ENCODE results near the gene GRM7.

DNA sequence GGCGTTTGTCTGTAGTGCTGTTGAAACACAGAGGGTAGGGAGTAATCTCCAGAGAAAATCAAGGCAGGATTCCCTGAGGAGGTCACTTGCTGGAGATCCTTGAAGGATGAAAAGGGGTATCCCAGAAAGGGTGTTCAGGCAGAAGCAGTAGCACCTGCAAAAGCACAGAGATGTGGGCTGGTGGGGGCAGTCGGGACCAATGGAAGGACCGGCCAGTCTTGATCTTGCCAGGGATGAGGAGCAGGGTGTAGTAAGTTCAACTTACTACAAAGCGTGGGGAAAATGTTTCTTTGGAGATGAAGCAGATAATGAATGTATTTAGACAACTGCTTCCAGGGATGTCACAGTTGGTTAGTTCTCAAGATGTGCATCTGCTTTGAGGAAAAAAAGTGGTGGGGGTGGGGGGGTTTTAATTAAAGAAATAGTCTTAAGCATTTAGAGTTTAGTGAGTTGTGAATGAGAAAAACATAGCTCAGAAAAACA is 27.4 kb downstream of the EDEM1 start:
- RRBS = no CpG with 5 or more reads among the region's 4 CpGs

- RRBS = no CpG with 5 or more reads among the region's 7 CpGs
These were observed 30.5 kb downstream of the EDEM1 start for GRCh38 chr3:5217861-5218548.

GRCh38 chr3:6860580-6861309 is at the start of gene GRM7:
Gene GRM7 (plus strand): TSS chr3:6861115.
- RRBS = 10% methylated on average over 10 of the region's 49 CpGs

DNA sequence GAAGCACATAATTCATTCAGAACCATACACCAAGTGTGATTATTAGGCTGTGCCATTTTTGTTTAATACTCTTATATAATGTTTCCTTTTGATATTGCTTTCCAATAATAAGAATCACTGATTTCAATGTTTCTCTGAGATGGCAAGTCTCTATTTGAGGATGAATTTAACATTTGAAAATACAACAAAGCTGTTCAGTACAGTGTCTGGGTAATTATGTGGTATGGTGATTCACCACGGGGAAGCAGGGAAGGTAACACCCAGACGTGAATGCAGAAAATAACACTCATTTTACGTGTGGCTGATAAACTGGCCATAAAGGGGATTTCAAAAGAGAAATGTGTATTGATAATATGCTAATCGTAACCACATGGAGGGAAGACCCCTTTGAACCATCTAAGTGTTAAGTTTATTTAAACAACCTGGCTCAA is 344.6 kb downstream of the GRM7 start:
- RRBS = no CpG with 5 or more reads among the region's 4 CpGs

DNA sequence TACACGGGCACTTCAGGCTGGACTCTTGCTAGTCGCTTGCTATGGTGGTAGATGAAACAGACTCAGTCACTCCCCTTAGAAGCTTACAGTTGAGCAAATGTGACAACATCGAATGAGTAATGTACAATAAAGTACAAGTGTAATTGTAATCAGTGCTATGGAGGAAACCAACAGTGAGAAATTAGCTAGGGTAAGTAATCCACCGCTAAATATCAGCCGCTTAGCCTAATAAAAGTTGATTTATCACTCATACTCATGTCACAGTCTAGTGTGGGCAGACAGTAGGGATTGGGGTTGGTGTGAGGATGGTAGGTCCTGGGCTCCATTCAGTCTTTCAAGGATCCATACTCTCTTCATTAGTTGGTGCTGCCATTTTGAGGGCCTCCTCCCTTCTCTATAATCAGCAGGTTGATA is 693.5 kb downstream of the GRM7 start:
- RRBS = no CpG with 5 or more reads among the region's 5 CpGs

DNA sequence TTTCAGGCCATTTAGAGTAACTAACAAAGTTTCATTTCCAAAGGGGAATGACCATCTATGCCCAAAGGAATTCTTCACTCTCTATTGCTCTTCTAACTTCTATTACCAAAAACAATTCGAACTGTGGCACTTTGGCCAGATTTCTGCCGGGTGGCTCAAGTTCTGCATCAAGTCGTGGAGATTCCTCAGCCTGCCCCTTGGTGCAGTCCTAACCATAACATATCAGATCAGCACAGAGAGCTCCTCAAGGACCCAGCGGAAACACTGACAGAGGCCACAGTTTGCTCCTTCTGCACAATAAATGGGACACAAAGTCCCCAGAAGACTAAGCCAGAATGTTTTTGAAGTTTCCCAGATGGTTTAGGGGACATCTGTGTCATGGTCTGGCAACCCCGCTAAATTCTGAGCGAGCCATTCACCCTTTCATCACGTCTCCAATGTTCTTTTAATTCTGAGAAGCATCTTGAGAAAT is 65.0 kb upstream of the LMCD1 start:
- RRBS = no CpG with 5 or more reads among the region's 7 CpGs

DNA sequence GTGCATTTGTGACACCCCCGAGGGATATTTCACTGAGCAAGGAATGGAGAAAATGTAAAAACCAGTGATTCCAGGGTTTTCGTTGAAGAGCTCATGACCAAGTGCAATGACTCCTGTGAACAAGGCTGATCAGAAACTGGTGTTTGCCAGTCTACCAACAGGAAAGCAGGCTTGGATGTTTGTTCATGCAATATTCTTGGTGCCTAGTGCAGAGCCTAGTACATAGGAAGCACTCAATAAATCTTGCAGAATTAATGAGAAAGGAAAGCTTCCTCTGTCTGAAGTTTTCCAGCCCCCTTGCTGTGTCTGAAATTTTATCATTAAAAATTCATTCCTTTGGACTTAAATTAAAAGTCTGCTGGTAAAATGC is 64.6 kb upstream of the LMCD1 start:
- RRBS = no CpG with 5 or more reads among the region's 2 CpGs

DNA sequence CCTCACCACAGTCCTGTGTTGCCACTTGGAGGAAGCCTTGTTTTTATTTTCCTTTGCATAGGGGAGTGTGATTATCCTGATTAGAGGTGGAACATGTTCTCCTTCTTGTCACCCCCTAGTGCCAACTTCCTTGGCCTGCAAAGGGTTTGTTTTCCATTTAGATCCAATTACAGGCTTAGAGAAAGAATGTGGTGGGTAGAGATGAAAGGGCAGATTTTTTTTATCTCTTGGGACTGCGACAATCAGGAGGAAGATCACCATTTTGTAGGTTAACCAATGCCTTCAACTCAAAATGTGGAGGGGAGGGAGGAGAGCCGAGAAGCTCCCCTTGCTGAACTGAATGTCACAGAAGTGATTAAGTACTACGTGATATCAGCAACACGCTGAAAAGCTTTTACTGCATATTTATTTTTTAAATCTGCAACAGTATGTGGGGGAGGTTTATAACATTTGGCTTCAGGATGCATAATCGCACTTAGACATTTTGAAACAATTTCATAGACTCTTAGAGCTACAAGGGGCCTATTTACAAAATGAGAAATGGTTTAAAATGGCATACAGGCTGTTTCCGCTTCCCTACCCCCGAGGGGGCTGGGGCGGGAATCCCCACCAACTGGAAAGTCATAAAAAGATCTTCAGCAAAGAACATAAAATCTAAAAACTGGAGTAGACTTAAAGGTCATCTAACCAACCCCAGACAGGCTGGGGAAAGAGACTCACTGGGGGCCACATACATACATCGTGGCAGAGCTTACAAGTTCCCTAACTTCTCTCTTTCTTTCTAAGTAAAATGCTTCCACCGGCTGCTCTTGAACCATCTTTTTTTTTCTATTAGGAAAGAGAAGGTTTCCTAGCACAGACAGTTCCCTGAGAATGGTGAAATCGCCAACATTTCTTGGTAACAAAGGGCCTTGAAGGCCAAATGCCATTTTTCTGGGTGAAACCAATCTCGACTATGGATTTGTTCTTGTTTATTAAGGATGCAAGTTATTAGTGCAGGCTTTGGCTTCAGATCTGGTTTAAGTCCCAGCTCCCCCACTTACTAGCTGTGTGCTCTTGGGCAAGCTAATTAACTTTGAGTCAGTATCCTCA is 2.6 kb downstream of the LMCD1 start:
- RRBS = no CpG with 5 or more reads among the region's 12 CpGs

- RRBS = no CpG with 5 or more reads among the region's 9 CpGs
These were observed 7.3 kb upstream of the SSUH2 start for GRCh38 chr3:8651877-8652390.

DNA sequence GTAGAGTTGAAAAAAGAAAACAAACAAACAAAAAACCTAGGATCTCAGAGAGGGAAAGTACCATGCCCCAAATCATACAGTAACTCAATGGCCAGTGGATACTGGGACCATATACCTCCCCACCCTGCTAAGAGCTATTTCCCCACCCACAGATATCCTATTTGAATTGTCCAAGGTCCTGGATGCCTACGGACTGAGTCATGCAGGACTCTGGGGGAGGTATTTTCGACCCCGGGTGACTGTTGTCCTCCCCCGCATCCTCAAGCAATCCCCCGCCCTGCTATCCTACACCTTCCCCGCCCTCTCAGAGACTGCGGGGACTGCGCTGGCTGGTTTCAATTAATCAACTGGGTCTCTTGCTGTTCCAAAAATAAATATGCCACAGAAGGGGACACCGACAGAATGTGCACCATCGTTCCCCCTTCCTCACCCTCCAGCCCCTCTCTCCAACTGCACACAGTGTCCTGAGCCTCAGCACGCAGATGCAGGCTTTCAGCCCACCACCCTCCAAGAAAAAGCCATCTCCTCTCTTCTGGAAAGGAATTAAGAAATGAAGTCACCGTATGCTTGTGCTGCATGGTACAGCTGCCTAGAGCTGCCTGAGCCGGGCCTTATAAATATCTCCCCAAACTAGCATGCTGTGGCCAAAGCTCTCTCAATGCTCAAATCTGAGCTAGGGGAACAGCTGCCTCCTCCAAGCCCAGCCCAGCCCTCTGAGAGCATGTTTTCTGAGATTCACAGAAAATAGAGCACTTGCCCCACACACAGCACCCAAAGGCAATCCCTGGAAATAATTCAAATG is 8.1 kb downstream of the CAV3 start:
- RRBS = no CpG with 5 or more reads among the region's 13 CpGs

GRCh38 chr3:9088909-9089407 is 125.7 kb upstream of the RAD18 start:
- RRBS = no CpG with 5 or more reads among the region's 6 CpGs

DNA sequence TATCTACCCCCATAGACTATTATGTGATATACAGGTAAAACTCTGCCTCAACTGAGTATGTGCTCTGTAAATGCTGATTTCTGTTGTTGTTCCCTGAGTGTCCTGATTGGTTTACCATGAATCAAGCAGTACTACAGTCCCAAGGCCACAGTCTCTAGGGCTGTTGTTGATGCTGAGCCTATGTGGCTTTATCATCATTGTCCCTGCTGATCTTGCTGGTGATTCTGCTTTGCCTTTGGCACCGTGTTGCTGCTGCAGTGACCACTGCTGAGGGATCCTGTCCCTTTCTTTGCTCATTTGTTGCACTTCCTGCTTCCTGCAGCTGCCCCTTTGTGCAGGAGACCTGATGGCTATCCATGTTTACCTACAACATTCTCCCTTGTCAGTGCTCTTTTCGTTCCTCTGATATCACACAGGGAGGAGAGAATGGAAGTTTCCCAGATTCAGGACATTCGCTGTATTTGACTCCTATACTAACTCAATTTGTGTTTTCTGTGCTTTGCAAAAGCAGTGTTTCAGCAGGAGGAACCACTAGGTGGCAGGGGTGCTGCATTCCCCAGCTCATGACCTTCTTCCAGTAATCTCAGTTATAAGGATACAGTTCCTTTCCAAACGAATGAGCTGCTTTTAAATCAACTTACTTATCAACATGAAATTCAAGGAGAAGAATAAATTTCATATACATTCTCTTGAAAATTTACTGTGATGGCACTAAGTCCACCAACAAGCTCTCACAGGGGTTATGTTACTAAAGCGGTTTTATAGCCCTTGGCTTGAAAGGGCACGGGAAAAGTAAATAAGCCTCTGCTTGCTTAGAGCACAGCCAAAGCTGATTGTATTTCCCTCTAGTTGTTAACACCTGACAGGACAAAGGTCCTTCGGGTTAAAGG is 9.8 kb upstream of the THUMPD3 start:
- RRBS = no CpG with 5 or more reads among the region's 7 CpGs

- RRBS = no CpG with 5 or more reads among the region's 4 CpGs
These were observed 10.0 kb upstream of the SETD5 start for GRCh38 chr3:9387322-9388006.

DNA sequence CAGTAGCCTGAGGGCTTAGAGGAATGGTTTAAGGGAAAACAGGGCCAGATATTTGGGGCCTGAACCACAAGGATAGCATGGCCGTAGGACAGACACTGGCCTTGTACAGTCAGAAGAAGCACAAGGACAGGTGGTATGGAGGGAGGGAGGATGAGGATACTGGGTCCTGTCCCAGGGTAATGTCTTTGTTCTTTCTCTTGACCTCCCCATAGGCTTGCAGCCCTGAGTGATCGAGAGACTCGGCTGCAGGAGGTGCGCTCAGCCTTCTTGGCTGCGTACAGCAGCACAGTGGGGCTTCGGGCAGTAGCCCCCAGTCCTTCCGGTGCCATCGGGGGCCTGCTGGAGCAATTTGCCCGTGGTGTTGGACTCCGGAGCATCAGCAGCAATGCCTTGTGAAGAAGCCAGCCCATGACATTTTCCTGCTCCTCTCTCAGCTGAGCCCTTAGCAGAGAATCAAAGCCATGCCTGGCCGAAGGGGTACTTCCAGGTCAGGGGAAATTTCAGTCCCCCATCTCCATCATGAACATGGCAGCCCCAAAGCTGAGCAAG is 2.0 kb upstream of the CPNE9 start:
- RRBS = 98% methylated on average over 4 of the region's 11 CpGs

DNA sequence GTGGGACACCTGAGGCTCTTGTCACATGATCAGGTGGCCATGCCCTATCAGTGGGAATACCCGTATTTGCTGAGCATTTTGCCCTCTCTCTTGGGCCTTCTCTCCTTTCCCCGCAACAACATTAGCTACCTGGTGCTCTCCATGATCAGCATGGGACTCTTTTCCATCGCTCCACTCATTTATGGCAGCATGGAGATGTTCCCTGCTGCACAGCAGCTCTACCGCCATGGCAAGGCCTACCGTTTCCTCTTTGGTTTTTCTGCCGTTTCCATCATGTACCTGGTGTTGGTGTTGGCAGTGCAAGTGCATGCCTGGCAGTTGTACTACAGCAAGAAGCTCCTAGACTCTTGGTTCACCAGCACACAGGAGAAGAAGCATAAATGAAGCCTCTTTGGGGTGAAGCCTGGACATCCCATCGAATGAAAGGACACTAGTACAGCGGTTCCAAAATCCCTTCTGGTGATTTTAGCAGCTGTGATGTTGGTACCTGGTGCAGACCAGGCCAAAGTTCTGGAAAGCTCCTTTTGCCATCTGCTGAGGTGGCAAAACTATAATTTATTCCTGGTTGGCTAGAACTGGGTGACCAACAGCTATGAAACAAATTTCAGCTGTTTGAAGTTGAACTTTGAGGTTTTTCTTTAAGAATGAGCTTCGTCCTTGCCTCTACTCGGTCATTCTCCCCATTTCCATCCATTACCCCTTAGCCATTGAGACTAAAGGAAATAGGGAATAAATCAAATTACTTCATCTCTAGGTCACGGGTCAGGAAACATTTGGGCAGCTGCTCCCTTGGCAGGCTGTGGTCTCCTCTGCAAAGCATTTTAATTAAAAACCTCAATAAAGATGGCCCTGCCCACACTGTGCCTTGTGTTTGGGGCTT is 2.8 kb downstream of the JAGN1 start:
- RRBS = no CpG with 5 or more reads among the region's 11 CpGs

- RRBS = no CpG with 5 or more reads among the region's 10 CpGs
These were observed 522 bp upstream of the IL17RC start for GRCh38 chr3:9916325-9916826.

DNA sequence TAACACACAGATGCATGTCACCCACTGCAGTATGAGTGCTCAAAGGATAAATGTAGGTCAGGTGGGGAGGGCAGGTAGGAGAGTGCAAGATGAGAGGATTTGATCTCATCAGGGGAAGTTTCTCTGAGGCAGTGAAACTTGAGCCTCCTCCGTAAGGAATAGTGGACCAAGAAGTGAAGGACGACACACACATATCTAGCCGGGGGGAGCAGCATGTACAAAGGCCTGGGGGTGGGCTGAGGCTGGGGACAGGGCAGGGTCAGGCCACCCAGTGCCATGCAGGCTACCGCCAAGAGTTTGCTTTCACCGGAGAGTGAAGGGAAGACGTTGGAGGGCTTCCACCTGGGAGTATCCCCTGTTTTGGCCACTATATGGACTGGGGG is 24.4 kb downstream of the IRAK2 start:
- RRBS = 100% methylated on average over 3 of the region's 6 CpGs

- RRBS = no CpG with 5 or more reads among the region's 5 CpGs
These were observed 5.9 kb upstream of the TATDN2 start for GRCh38 chr3:10242290-10242747.

- RRBS = no CpG with 5 or more reads among the region's 7 CpGs
These were observed 11.1 kb downstream of the SEC13 start for GRCh38 chr3:10309744-10310352.

DNA sequence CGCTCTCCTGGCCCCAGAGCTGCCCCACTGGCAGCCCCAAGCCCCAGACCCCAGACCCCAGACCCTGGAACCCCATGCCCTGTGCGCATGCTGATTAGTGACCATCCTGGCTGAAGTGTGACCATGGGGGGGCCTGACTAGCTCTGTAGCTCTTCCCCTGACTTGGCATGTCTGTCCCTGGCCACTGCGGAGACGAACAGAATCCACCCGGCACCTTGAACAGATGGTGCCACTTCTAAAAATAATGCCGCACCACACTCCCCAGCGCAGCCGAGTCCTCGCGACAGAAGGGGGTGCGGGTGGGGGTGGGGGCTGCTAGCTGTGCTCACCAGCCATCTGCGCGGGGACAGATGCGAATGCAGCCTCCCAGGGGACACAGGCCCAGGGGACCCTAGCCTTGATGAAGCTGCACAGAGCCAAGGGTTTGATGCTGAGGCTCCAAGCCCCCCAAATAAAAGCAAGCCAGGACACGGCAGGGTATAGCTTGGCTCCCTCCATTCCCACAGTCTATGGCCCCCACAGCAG is 41.4 kb downstream of the ATP2B2 start:
- RRBS = no CpG with 5 or more reads among the region's 15 CpGs

Measured in OVCAR3 (cell line).